Paraaortic lymph node (tissue), 1 donor: ENCODE results near the genes CAPN6, DCX and PLS3.

DNA sequence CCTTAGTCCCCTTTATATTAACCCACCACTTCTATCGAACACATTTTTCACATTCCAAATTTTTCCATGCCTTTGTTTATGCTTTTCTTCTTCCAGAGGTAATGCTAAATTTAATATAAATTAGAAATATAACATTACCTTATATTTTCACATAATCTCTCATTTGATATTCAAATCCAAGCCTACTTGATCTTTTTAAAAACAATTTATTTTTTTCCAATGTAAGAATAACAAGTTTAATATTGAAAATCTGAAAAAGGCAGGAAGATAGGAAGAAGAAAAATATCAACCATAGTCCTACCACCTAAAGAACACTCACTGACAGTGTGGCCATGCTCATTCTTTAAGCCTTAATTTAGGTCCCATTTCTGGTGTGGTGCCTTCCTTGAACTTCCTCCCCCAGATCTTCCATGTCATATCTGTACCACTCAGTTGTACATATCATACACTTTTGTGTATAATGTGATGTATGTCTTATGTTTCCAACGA, 20.4 kb downstream of the CLDN2 start:
- PRO-cap = no peak

DNA sequence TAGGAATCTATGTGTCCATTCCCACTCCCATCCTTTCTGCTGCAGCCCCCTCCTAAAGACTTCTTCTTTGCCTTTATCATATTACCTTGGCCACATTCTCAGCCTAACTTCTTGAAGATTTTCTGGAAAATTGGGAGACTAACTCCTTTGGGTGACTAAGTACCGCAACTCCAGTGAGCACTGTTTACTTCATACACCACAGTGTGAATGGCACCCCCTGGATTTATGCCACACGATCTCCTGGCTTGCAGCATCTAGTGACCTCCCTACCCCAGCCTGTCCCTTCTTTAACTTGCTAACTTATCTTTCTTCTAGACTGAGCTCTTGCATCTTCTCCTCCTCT, 120.7 kb upstream of the FRMPD3 start:
- PRO-cap = unidirectional peak, minus-strand start at position 278 of the sequence

GRCh38 chrX:107678696-107679678, 50.7 kb downstream of the PRPS1 start:
- PRO-cap = bidirectional peak, plus-strand start at chrX:107679247, minus-strand start at chrX:107679105

DNA sequence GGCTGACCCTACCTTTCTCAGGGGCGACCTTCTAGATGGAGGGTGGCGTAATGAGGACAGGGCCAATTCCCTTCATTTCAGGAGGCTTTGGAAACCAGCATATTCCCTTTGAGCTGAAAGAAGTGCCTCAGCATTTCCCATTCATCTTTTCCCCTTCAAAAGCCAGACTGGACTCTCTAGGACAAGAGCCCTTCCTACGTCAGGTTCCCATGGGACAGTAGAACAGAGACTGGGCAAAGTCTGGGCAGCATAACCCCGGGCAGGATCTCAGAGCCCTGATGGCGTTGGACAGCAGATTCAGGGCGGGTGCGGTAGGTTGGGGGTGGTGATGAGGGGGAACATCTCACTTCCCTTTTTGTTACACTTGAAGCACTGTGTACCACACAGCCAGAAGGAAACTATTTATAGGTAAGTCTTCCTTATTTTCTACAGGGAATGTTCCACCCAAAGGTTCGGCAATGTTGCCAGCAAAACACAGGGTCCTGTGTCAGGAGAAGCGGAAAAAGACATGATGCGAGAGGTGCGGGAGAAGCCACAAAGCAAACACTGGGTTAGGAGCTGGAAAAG, 54.3 kb downstream of the TSC22D3 start:
- PRO-cap = no peak

GRCh38 chrX:107726745-107727314, 48.8 kb downstream of the TSC22D3 start:
- PRO-cap = no peak

DNA sequence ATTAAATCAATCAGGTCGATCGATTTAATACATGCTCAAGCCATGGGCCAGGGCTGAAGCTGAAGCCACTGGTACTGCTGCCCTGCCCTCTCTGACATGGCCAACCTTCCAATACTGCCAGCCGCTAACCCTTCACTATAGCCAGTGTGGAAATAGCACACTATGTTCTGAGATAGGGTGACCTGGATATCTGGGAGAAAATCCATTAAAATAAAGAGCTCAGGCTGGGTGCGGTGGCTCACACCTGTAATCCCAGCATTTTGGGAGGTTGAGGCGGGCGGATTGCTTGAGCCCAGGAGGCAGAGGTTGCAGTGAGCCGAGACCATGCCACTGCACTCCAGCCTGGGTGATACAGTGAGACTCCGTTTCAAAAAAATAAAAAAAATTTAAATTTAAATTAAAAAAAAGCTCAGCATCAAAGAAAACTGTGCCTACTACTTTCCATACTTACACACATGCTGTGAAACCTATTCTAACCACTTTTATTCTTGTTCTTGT, 31.4 kb downstream of the TSC22D3 start:
- PRO-cap = no peak

GRCh38 chrX:108738377-108738576, 1.9 kb upstream of the IRS4 start:
- PRO-cap = no peak

GRCh38 chrX:109997730-109998427, 5.0 kb upstream of the TMEM164 start:
- PRO-cap = no peak

- PRO-cap = no peak
These were observed 19.9 kb downstream of the TMEM164 start for GRCh38 chrX:110022855-110023179.

- PRO-cap = no peak
These were observed 54.6 kb downstream of the RTL9 start for GRCh38 chrX:110412935-110413871.

- PRO-cap = no peak
These were observed 6.1 kb upstream of the TDGF1P3 start for GRCh38 chrX:110514583-110515099.

- PRO-cap = unidirectional peak, minus-strand start at chrX:110794121
These were observed 1.6 kb downstream of the CHRDL1 start for GRCh38 chrX:110794056-110794378.

- PRO-cap = no peak
These were observed 131.2 kb upstream of the PAK3 start for GRCh38 chrX:110964788-110965245.

- PRO-cap = no peak
These were observed at the start of gene CAPN6 for GRCh38 chrX:111270153-111270836. Gene CAPN6 (minus strand): TSS chrX:111270483.

- PRO-cap = no peak
These were observed at the start of gene DCX for GRCh38 chrX:111411944-111412356. Gene DCX (minus strand): TSS chrX:111412192.

- PRO-cap = no peak
These were observed 59.7 kb upstream of the ALG13 start for GRCh38 chrX:111621255-111621703.

- PRO-cap = no peak
These were observed 664 bp downstream of the TRPC5 start for GRCh38 chrX:112081843-112082381.

DNA sequence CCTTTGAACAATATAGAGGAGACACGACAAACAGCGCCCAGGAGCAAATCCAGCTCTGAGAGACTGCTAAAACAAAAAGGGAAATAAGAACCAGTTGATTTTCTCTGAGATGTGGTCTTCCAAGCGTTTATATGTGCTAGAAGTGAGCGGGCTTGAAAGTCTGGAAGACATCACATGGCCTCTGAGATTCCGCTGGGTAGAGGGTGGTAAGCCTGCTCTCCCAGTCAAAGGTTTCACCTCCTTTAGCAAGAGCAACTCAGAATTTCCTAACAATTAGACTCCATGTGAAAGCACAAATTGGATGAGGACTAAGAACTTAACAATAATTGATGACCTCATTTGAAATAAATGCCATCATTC, 38.3 kb downstream of the AMOT start:
- PRO-cap = no peak

DNA sequence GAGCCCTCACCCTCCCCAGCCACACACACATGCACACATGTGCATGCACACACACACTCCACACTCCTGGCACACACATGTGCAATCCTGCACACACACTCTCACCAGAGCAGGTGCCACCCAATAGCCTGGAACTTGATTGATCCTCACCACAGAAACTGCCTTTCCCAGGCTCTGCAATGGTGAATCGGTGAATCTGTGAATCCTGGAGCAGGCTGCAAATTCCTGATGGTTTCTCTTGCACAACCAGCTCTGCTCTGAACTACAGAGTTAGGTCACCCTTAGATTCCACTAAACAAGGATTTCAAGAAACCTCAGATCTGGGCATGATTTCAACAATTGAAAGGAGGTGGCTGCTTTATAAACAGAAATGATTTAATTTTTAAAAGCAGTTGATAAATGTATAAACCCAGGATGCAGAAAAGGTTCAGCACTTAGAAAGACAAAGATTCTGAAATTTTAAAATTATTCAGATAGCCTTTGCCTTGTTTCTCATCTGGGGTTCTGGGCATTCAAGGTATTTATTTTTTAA, 21.4 kb downstream of the AMOT start:
- PRO-cap = no peak

GRCh38 chrX:115561100-115562142, at the start of gene PLS3:
Gene PLS3 (plus strand): TSS chrX:115561174.
- PRO-cap = bidirectional peak, plus-strand start at chrX:115561196, minus-strand start at chrX:115561010; bidirectional peak, plus-strand start at chrX:115562286, minus-strand start at chrX:115562087